Parotid gland (tissue), 1 donor: Measurements from ENCODE around the gene CEP78.

DNA sequence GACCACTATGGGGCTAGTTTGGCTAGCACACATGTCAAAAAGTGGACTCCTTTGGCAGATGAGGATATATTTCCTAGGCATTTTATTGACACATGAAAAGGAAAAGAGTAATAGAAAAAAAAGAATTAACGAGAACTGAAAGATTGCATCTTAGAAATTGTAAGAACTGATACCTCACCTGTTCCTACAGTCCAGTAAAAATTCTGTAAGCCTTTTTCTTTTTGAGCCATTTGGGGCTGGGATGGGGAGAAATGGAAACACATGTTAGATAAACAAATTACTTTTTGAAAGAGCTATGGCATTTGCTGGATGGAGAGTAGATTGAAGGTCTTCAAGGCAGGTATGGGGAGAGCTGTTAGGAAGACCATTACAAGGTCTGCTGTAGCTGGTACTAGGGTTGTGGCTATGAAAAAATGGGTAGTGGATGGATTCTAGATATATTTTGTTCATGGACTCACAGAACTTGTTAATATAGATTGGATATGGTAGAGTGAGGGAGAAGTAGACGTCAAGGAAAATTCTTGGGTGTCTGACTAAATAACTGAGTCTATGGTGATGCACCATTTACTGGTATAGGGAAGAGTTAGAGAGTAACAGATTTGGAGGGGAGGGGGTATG lies 84.2 kb downstream of the OSTF1 start:
- PRO-cap = no peak

GRCh38 chr9:75229805-75230346 lies 141.6 kb downstream of the OSTF1 start:
- PRO-cap = no peak

DNA sequence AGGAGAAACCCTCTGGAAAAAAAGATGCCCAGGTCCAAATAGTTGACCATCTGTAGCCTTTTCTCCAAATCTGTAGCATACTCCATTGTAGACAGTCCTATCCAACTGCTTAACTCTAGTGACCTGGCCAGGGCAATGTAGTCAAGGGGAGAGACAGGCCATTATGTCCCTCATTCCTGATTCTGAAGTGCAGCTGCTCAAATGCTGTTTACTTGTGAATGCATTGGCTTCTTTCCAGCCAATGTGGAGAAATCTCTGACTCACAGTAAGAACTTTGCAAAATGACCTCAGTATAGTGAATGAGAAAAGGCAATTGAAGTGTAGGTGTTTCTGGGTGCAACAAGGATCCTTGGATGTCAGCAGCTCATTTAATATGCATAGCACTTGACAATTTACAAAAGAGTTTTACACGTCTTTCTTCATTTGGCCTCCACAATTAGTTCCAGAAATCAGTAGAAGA lies 367.1 kb downstream of the OSTF1 start:
- PRO-cap = no peak

DNA sequence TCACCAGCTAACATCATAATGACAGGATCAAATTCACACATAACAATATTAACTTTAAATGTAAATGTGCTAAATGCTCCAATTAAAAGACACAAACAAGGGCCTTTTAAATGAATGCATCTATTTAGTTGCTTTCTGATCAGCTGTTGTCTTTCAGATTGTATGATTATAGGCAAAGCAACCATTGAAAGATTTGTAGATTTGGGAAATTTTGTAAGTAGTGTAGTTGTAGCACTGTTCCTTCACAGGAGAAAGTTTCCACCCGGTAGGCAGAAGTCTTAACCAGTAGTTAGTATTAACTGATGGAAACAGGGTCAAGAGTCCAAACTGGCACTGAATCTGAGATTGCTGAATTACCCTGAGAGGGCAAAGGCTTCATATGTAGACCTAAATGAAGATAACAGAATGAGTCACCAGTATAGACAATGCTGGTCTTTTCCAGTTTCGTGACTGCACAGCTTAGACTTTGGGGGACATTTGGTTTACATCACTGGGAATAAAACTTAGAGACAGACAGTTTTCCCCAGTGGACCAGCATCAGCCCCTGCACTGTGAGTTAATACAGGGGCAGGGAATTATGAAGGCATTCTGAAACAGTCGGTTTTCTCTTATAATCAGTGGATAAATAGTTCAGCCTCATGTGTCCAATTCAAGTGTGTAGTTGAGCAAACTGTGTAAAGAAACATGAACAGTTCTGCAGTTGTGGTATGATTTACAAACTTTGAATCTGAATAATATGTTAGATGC lies 60.5 kb downstream of the PCSK5 start:
- PRO-cap = no peak

DNA sequence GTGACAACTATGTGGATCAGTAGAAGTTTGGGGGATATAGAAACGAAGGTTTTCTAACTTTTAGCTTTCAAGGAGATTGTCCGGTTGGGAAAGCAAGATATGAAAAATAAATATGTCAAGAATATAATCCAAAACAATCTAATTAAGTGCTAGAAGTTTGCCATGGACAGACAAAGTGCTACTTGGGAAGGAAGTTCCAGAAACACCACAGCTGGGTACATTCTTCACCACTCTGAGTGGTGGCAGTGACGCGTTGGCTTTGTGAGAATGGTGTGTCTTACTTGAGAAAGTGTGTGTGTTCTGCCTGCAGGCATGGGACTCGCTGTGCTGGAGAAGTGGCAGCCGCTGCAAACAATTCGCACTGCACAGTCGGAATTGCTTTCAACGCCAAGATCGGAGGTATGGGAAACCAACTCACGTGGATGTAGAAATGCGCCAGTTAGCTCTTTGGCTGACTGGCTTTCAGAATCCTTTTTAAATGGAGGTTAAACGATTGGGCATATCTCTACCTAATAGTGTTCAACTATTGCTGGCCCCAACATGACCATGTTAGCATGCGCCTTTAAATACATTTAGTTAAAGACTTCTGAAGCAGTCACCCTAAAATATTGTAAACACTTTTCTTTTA lies 177.3 kb downstream of the PCSK5 start:
- PRO-cap = no peak

GRCh38 chr9:76114129-76114655 lies 223.7 kb downstream of the PCSK5 start:
- PRO-cap = no peak

DNA sequence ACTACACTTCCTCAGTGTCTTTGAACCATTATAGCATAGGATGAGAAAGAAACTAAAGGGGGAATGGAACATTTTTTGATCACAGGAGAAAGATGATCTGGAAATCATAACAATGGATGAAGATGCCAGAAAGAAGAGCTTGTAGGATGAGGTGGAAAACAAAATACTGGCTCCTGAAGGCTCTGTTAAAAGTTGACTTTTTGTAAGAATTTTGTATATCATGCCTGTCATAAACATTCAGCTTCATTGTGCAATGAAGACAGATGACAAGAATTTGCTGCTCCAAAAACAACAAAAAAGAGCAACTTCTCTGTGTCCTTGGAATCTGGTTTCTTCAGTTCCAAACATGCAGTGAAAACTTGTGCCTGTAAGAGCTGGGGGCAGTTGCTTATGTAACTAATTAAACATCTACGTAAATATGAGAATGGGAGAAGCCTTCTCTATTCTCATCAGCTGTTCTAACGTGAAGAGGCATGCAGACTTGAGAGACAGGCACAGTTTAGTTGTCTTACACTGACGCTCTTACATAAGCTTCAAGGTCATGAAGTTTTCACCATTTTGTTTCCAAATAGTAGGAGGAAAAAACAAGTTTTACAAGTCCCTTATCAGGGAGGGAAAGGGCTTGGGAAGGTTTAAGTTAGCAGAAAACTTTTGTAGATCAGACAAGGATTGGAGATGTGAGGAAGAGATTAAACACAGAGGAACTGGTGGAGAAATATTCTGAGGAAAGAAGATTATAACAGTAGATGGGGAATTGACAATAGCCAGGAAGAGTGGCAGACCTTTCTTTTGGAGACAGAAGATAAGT lies 170.5 kb downstream of the RFK start:
- PRO-cap = no peak

DNA sequence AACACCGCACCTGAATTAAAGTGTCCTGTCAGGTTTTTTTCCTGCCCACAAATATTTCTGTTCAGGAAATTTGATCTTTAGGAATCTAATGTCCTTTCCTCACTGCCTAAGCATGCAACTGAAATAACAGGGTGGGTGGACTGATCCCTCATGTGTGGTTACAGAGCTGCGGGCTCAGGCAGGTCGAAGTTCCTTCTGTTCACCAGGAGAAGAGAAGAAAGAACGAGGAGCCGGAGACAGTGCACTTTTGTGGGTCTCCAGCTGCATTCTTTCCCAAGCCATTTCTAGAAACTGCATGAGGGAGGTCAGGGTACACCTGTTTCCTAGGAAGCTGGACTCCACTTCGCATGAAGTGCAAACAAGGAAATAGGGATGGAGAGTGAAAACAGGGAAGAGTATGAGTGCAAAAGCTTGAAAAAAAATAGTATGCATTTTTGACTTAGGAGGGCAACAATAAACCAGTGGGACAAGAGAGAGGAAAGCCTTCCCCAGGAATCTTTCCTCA lies 60.2 kb downstream of the GCNT1 start:
- PRO-cap = no peak

GRCh38 chr9:76542317-76542861 lies 83.4 kb downstream of the GCNT1 start:
- PRO-cap = no peak

GRCh38 chr9:76609783-76610429 lies 150.9 kb downstream of the GCNT1 start:
- PRO-cap = no peak

DNA sequence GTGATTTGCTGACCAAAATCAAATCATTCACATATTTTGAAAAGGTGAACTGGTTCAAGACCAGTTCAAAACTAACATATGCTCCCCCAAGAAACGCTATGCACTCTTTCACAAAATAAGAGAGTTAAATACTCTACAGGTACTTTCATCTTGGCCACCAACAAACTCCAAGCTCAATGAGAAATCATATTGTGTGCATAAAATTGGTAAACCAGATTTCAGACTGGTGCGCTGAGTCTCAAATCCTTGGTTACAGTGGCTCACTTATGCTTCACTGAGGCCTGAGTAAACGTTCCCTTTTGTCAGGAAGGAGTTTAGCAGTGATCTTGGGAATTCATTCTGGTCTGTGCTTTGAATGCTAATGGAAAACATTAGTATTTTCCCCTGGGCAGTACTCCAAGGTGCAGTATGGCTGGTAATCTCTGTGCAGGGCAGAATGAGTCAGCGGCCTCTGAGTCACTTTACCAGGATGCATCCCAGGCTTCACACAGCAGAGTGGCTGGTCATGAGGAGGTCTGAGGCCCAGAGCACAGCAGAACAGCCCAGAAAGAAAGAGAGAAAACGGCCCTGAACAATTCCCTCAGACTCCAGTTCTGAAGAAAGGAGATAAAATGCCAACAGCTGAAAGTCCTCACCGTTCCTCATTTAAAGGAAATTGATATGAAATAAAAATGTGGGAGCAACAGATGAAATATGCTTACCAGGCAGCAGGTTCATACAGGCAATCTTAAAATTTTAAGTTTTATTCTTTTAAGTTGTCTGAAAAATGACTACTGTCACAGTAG lies 87.7 kb downstream of the PRUNE2 start:
- PRO-cap = no peak

- PRO-cap = no peak
These were observed 18.6 kb downstream of the PRUNE2 start for GRCh38 chr9:76887179-76887849.

- PRO-cap = no peak
These were observed 6.6 kb upstream of the PRUNE2 start for GRCh38 chr9:76912385-76913015.

DNA sequence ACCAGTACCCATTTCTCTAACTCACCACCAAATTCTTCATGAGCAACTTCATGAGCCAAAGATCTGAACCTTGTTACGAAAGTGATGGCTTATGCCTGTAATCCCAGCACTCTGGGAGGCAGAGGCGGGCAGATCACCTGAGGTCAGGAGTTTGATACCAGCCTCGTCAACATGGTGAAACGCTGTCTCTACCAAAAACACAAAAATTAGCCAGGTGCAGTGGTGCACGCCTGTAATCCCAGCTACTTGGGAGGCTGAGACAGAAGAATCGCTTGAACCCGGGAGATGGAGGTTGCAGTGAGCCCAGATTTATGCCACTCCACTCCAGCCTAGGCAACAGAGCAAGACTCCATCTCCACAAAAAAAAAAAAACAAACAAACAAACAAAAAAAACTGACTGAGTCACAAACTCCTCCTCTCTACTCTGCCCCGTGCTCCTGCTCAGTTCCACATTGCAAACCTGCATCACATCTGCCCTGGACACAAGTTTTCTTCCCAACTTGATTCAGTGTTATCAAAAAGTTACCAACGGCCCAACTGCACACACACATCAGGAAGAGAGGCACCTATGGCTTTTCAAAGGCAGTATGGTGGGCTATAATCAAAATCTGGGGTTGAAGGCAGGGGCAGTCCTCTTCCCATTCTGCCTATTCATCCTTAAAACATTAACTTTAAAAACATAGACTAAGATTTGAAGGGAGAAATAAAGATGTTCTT lies 61.6 kb downstream of the GNAQ start:
- PRO-cap = no peak

DNA sequence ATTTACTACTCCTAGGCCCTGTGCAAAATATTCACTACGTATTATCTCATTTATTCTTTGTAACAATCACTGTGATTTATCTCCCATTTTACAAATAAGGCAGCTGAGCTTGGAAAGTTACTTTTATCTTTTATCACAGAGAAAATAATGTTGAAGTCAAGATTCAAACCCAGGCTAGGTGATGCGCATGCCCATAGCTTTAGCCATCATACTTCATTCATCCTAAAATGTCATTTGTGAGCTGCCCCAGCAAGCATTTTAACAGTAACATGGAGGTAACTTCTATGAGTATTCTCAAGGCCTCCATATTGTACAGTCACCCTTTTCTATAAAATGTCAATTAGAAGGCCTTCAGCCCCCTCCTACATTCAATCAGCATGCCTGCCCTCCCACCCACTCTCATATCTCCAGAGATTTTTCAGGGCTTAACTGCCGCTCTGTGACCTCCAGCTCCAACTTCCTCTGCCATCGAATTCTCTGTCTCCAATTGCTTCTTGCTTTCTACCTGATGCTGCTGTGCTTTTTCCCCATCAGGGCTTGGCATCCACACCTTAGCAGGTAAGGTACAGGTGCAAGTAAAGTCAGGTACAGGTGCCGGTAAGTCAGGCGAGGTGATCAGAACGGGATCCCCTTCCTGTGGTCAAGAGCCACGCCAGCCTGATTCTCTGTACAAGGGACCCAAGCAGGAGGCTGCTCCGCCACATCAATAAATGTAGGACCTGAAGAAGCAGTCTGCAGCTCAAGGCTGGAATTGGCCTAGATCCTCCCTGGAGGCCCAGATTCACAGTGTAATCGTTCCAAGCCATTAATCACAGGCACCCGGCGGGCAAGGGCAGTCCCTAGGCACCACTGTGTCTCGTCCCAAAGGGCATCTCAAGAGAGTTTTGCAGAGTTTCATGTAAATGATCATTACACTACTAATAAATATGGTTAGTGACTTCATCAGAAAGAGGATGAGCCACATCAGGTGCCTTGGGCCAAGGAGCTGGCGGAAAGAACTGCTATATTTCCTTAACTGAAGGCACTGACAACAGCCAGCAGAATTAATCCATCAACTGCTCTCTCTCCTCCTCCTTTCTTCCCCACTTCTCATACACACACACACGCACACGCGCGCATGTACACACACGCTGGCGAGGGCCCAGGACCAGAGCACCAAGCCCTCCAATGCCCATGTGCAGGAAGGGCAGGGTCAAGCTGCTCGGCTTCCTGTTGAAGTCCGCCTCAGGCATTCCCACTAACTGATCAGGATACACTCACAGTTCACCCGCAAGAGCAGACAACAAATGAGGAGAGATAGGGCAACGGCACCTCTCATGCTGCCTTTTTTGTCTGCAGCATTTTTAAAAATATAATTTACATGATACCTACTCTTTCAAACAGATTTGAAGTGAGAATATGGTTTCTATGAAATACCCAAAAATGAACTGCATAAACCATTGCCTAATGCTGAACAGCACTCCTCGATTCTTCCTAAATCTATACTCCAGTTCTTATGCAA lies 34.1 kb downstream of the GNAQ start:
- PRO-cap = no peak

DNA sequence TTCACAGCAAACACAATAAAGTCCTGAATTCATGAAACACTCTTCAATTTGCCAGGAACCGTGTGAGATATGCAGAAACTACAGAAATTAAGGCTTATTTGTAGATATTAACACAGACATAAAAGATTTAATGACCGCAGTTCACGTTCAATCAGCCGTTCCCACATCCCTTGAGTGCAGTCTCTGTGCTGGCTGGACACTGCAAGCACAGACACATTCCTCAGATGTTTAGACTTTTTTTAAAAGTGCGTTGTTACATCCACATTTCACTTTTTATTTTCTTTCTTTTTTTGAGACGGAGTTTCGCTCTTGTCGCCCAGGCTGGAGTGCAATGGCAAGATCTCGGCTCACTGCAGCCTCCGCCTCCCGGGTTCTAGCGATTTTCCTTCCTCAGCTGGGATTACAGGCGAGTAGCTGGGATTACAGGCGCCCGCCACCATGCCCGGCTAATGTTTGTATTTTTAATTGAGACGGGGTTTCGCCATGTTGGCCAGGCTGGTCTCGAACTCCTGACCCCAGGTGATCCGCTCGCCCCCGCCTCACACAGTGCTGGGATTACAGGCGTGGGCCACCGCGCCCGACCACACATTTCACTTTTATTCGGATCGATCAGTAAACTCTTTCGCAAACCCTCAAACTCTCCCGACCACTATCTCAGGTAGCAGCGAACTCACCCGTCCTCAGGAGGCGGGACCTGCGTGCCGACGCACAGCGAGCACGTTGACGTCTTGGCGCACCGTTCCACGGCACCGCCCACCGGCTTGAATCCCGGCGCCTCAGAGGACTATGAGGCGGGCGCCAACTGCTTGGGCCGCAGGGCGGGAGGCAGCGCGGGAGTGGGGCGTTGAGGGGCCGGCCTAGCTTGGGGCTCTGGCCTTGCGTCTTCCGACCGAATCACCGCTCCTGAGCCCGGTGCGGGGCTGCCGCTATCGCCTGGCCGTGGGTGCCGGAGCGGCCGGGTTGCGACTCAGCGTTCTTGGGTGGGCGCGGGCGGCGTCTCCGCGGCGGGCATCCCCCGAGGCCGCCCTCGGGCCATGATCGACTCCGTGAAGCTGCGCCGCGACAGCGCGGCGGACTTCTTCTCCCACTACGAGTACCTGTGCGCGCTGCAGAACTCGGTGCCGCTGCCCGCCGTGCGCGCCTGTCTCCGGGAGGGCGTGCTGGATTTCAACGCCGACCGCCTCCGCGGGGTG lies at the start of gene CEP78:
CEP78 (plus strand) TSS at position 759 of the 1,193 bp plus-strand sequence.
- PRO-cap = bidirectional peak, plus-strand start at position 779 of the sequence, minus-strand start at position 682 of the sequence

- PRO-cap = no peak
These were observed 684 bp downstream of the TLE4 start for GRCh38 chr9:79572348-79572950.

DNA sequence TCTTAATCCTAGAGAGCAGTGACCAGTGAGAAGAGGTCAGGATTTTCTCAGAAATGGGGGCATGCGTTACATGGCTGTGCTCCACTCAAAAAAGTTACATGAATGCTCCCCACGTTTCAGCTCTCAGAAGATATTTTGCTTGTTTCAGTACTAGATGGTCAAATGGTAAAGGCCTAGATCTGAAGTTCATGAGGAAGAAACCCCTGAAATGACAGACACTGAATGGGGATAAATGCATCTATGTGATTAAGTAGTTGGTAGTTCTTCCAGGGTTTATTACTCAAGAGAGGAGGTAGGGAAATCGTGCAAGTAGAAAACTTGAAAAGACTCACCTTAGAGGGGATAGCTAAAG lies 98.0 kb downstream of the TLE4 start:
- PRO-cap = no peak

GRCh38 chr9:79784047-79784380 lies 212.2 kb downstream of the TLE4 start:
- PRO-cap = no peak

DNA sequence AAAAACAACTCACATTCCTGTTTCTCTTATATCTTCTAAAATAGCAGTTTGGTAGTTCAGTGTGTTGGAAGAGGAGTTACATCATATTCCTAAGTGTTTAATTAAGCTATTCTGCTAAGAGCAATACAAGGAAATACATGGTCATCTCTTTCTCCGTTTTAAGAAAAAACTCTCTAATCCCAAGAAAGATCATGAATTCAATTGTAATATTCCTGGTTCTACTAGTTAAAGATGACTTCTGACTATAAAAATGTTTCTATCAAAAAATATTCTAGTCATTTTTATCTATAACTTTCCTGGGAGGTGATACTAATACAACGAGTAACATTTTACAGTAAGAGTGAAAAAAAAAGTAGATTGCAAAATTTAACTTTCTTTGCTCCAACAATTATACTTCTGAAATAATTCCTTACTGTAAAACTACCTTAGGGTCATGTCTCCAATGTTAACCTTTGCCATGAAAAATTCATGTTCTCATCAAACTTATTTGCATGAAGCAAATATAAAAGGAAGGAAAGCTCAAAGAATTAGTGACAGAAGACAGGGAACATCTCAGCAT lies 505.3 kb downstream of the TLE1 start:
- PRO-cap = no peak